ENCODE results near the genes LRCH2, LUZP4 and PLS3.

GRCh38 chrX:112818767-112819049 lies 21.9 kb downstream of the AMOT start:
- PRO-cap, 3 experiments: no peak in any of the 3 experiments
- RRBS: no CpG with 5 or more reads among the region's 4 CpGs

DNA sequence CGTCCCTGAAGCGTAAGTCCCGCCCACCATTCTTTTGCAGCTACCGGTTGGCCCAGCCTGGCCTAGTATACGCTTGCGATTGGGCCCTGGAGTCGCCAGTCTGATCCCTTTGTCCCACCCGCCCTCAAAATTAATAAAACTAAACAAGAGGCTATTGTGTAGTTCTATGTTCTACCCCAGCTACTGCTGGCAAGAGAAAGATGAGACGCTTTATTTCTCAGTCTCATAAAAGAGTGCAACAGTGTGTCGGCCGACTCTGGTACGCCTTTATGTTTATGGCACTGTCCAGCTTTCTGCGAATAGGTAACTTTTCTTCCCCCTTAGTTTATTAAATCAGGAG lies 905 bp upstream of the AMOT start:
- PRO-cap, 3 experiments: peak in 1 of 3 experiments; most common plus-strand start position 220 of the sequence (in 1)
- RRBS: 7% methylated on average over 4 of the region's 13 CpGs

DNA sequence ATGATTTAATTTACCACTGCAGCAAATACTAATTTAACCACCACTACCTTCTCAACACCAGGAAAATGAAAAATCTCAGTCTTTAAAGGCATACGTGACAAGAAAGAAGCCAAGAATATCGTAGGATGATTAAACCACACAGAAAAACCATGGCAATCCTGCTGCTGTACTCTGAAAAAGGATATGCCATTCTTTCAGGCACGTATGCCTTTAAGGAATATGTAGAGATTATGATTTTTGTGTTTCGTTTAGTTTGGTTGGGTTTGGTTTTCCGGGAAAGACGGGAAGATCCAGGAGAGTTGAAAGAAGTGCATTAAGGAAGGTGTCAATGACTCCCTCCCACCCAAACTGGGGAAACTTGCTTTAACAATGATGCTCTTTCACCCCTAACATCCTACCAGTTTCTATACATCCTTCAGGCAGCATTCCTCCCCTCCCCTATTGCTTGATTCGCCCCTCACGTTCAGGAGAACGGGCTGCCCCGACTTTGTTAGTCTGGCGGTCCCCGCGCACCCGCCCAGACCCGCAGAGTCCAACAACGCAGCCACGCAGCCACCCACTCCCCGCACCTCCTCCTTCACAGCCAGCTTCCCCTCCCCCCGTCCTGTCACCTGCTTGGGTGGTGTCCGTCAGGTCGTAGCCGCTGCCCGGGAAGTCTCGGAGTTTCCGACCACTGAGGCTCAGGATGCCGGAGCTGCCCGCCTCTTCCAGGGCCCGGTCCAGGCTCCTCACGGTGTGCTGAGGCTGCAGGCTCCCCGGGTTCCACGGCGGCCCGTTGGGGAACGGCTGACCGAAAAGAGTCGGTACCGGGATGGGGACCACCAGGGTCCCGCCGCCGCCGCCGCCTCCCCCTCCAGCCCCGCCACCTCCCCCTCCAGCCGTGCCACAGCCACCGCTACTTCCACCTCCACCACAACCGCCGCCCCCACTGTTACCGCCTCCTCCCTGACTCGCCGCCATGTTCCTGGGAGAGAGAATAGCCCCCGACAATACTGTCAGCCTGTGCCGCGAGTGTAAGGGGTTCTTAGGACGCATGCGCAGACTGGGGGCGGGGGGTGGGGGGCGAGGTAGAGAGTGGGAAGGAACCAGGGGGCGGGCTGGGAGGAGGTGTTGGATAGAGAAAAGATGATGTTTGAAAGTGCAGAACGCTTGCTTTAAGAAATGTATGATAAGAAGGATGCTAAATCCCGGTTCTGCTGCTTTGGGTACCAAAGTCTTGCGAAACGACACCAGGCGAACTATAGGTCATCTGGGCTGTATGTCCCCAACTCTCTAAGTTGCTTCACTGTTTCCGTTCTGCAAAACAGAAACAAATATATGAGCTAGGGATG lies at the start of gene LRCH2:
Gene LRCH2 (minus strand): TSS at position 1,015 of the 1,331 bp plus-strand sequence.
- PRO-cap, 3 experiments: peak in 1 of 3 experiments; most common minus-strand start position 966 of the sequence (in 1)
- RRBS: 18% methylated on average over 13 of the region's 64 CpGs

DNA sequence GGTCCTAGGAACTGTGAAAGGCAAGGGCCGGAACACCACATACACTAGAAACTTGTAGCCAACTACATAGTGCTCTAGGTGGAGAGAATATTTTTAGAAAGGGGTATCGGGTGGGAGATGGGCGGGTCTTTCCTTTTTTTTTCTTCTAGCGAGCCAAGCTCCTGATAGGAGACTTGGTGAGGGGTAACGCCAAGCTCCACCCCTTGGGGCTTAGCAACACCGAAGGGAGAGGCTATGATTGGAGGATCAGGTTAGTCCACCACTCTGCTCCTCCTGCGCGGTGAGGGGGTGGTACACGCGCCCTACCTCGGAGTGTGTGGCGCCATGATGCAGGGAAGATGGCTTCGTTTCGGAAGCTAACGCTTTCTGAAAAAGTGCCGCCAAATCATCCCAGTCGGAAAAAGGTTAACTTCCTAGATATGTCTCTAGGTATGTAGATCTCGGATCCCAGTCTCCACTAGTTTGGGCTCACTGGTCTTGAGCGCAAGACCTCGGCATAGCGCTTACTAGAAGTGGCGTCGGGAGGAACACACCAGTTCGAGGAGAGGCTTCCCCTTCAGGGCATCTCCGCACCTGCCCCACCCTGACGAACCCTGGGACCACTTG lies at the start of gene LUZP4:
Gene LUZP4 (plus strand): TSS at position 294 of the 606 bp plus-strand sequence.
- PRO-cap, 3 experiments: no peak in any of the 3 experiments
- RRBS: no CpG with 5 or more reads among the region's 26 CpGs

DNA sequence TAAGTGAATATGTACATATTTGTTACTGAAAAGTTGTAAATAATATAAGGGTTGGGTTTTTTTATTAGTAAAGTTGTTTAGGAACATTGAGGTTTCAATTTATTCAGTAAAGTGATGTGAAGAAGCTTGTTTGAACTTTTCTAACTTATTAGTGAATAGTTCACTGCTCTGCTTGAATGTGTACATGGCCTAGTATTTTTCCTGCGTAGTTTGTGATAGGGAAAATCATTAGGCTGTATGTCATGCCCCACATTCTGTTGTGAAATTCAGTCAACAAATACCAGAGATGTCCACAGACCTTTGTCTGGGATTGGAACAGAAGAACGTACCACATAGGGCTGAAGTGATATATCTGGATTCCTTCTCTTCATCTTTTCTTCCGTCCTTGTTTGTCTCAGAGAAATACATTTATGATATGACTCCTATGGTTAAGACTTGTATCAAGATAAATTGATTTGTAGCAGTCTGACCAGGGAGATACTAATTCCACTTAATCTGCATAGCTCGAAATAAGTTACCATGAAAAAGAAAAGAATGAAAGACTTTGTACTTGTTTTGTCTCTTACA lies 88.8 kb upstream of the PLS3 start:
- PRO-cap, 3 experiments: no peak in any of the 3 experiments
- RRBS: no CpG with 5 or more reads among the region's 4 CpGs

DNA sequence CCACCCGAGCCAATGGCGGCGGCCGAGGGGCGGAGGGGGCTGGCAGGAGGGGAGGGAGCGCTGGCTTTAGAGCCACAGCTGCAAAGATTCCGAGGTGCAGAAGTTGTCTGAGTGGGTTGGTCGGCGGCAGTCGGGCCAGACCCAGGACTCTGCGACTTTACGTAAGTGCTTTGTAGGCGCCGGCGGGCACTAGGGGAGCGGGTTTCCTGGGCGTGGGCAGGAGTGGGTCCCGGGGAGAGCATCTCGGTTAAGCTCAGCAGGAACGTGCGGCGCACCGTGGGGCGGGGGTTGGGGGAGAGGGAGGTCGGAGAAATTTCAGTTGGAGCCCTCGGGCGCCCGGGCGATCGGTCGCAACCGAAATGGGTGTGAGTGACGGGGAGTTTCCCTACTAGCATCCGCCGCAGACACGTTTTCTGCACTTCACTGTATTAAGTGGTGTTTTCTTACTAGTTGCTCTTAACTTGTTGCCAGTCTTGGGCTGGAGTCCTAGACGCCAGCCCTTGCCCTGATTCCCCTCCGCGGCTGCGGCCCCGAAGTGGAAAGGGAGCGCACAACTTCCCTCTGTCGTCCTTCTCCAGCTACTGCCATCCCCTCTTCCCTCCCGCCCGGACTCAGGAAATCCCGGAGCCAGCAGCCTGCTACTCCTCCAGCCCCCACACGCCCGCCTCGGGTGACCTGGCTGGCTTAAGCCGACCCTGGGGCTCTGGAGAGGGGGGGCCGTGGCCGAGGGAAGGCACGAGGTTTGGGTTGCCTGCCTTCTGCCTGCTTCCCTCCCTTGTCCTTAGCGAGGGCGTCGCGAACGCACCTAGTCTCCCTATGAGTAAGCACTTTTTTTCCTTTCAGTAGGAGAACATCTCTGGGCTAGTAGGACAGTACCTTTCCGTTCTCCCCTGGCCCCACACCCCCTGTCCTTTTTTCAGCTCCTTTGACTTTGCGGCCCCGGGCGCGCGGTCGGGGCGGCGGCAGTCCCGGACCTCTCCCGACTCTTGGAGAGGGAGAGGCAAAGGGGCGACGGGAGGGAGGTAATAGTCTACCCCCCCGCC lies at the start of gene PLS3:
Gene PLS3 (plus strand): TSS at position 75 of the 1,043 bp plus-strand sequence.
- PRO-cap, 3 experiments: peak in 3 of 3 experiments; most common plus-strand start position 97 of the sequence (in 3); most common minus-strand start position 139 of the sequence (in 1)
- RRBS: 5% methylated on average over 11 of the region's 72 CpGs

DNA sequence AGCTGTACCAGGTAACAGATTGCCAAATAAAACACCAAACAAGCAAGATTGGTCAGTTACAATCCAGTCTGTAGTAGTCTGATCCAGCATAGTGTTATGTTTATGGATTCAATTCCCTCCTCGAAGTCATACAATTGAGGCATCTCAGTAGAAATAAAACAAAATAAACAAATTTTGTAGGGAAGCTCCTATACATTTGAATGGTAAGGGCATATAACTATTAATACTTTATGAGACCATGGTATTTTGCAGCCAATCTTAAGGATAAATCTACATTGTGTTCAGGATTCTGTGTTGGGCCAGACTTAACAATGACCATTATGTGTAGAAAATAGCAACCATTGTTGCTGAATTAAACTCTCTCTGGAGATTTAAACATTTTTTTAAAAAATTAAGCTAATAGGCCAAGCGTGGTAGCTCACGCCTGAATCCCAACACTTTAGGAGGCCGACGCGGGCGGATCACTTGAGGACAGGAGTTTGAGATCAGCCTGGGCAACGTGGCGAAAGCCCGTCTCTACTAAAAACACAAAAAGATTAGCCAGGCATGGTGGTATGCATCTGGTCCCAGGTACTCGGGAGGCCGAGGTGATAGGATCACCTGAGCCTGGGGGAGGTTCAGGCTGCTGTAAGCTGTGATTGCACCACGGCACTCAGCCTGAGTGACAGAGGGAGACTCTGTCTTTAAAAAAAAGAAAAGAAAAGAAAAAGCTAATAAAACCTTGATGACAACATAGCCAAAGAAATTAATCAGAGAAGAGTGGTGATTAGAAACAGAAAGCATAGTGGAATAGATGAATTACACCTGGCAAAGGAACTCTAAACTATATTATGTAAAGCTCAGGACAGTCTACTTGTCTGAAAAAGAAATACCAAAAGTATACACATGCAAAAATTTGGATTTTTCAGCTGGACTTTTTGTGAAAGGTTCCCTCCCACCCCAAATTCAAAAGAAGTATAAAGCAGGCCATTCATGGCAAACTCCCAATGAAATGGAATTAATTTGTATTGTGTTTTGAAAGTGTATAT lies 21.7 kb downstream of the PLS3 start:
- PRO-cap, 3 experiments: no peak in any of the 3 experiments
- RRBS: no CpG with 5 or more reads among the region's 13 CpGs

GRCh38 chrX:115725427-115726064 lies 164.6 kb downstream of the PLS3 start:
- PRO-cap, 3 experiments: peak in 1 of 3 experiments; most common minus-strand start chrX:115725660 (in 1)
- RRBS: no CpG with 5 or more reads among the region's 38 CpGs

- PRO-cap, 3 experiments: no peak in any of the 3 experiments
- RRBS: no CpG with 5 or more reads among the region's 7 CpGs
Measured at GRCh38 chrX:115892665-115893197, 277.8 kb upstream of the AGTR2 start.

GRCh38 chrX:115899400-115900398 lies 270.8 kb upstream of the AGTR2 start:
- PRO-cap, 3 experiments: no peak in any of the 3 experiments
- RRBS: no CpG with 5 or more reads among the region's 19 CpGs

DNA sequence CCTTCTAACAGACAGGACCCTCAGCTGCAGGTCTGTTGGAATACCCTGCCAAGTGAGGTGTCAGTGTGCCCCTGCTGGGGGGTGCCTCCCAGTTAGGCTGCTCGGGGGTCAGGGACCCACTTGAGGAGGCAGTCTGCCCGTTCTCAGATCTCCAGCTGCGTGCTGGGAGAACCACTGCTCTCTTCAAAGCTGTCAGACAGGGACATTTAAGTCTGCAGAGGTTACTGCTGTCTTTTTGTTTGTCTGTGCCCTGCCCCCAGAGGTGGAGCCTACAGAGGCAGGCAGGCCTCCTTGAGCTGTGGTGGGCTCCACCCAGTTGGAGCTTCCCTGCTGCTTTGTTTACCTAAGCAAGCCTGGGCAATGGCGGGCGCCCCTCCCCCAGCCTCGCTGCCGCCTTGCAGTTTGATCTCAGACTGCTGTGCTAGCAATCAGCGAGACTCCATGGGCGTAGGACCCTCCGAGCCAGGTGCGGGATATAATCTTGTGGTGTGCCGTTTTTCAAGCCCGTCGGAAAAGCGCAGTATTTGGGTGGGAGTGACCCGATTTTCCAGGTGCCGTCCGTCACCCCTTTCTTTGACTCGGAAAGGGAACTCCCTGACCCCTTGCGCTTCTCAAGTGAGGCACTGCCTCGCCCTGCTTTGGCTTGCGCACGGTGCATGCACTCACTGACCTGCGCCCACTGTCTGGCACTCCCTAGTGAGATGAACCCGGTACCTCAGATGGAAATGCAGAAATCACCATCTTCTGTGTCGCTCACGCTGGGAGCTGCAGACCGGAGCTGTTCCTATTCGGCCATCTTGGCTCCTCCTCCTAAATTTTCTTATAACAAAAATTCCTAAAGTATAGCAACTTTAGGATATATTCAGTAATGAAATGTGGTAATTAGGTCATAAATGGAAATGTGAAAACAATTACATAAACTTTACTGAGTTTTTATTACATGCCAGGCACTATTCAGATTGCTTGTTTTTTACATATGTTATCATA lies 507.5 kb upstream of the CT83 start:
- PRO-cap, 3 experiments: no peak in any of the 3 experiments
- RRBS: no CpG with 5 or more reads among the region's 29 CpGs

- PRO-cap, 3 experiments: no peak in any of the 3 experiments
- RRBS: no CpG with 5 or more reads among the region's 1 CpG
Measured at GRCh38 chrX:117395374-117395578, 721.3 kb downstream of the KLHL13 start.

DNA sequence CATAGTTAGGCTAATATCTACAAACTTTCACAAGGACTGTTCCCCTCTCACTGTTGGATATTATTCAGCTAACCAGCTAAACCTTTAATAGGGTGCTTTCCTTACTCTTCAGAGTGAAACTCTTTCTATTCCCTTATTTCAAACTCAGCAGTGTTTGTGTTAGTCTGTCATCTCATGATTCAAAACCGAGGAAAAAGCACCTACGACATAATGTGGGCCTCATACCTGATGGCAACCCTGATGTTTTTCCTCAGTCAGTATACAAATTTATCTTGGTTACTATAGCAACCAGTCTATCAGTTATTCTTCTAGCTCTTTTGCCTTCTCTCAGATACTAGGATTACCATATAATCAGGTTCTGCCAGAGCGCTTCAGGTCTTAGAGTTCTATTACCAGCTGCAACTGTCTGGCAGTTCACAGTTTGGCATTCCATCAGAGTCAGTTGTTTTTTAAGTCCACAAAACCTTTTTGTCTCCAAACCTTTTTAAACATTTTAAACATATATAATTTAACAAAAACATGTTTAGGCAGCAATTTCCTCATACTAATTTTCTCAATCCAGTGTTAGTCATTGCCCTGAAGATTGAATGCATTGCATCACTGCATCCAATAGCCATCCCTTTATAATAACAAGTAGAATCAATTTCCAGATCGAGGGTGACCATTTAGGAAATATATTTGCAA lies 7.3 kb downstream of the WDR44 start:
- PRO-cap, 3 experiments: no peak in any of the 3 experiments
- RRBS: no CpG with 5 or more reads among the region's 4 CpGs

DNA sequence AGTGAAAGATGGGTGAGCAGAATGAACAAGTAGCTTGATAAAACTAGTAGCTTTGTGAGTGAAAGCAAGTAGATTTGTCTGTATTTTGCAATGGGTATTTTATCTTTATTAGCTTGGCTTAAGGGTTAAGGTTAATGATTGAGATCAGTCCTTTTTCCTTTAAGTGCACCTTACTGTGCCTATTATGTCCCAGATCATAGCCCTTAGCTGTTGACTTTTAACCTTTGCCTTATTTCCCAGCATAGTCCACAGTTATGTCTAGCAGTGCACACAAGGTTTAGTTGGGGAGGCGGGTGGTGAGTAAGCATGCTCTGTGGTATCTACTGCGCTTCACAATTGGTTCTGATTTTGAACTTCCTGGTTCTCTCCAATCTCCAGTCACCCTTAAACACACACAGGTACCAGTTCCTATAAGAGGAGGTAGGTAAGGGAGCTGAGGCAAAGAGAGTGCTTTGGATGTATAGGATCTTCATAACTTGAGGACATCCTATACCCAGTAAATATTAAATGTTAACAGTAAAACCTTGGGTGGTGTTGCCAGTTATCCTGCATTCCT lies 9.6 kb downstream of the WDR44 start:
- PRO-cap, 3 experiments: no peak in any of the 3 experiments
- RRBS: no CpG with 5 or more reads among the region's 2 CpGs

- PRO-cap, 3 experiments: no peak in any of the 3 experiments
- RRBS: no CpG with 5 or more reads among the region's 5 CpGs
Measured at GRCh38 chrX:118392571-118393170, 46.8 kb downstream of the WDR44 start.

DNA sequence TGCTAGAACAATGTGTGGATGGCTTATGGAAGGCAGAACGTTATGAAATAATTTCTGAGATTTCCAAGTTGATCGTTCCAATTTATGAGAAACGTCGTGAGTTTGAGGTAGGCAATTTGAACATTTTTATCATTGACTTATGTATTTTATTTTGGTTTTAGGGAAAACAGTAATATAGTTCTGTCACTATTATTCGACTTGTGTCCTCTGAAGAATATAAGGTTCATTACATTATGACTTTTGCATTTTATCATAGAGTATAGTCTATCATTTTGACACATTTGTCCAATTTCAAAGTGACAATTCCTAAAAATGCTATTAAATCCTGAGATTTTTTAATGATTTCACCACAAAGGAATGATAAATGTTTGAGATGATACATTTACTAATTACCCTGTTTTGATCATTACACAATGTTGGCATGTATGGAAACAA lies 56.4 kb upstream of the IL13RA1 start:
- PRO-cap, 3 experiments: no peak in any of the 3 experiments
- RRBS: no CpG with 5 or more reads among the region's 5 CpGs

DNA sequence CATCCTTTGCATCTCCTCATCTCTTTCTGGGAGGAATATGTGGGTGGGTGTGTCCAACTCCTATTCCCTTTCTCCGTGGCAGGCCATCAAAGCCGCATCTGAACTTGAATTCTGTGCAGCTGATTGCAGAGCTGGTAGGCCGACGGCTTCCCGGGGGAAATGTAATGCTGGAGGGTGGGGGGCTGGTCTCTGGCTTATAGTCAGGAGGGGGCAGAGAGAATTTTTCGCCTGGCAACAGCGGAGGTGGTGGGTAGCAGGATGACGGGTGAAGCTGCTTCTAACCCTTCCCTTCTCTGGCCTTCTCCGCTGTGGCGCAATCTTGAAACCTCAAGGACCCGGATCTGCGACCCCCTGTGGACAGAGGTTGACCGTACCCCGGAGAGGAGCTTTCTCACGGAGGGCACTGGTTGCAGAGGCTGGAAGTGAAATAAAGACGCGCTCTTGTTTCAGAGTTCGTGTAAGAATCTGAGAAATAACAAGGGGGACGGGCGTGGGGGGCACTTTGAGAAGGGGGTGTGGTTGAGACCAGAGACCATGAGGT lies 703 bp downstream of the ZCCHC12 start:
- PRO-cap, 3 experiments: no peak in any of the 3 experiments
- RRBS: 37% methylated on average over 3 of the region's 20 CpGs

- PRO-cap, 3 experiments: no peak in any of the 3 experiments
- RRBS: no CpG with 5 or more reads among the region's 27 CpGs
Measured at GRCh38 chrX:119441170-119441610, 27.1 kb upstream of the SLC25A5 start.

DNA sequence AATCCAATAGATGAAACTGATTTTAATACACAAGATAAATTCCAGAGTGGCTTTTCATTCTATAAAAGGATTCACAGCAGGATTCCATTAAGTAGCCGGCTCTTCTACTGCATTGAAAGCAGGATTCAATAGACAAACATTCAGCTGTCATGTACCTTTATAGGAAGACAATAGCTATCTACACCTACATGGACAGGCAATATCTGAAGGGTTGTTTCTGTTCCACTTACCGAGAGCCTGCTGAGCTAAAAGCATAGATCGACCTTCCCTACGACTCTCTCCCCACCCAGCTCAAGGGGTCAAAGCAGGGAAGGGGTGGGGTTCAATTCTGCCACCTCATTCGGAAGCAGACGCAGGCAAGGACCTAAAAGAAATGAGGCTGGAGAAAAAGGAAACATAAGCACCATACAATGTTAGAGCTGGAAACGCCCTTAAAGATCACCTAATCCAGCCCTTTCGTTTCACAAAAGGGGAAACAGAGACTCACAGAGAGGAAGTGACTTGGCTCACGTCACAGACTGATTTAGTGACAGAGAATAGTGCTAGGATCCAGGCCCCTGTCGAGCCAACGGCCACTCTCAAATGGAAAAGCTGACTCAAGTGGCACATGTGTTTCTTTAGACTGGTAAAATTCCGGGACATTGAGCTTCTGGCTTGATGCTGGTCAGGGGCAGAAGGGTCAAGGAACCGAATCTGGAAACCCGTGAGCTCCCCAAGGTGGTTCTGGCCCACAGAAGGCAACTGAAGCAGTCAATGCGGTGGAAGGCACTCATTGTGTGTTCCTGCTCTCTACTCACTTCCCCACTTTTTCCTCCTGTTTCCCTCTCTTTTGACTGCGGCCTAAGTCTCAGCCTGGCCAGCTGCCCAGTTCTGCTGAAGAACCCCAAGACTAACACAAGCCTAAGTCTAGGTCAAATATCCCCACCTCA lies 7.6 kb downstream of the SEPTIN6 start:
- PRO-cap, 3 experiments: peak in 1 of 3 experiments; most common plus-strand start position 644 of the sequence (in 1); most common minus-strand start position 361 of the sequence (in 1)
- RRBS: no CpG with 5 or more reads among the region's 16 CpGs

DNA sequence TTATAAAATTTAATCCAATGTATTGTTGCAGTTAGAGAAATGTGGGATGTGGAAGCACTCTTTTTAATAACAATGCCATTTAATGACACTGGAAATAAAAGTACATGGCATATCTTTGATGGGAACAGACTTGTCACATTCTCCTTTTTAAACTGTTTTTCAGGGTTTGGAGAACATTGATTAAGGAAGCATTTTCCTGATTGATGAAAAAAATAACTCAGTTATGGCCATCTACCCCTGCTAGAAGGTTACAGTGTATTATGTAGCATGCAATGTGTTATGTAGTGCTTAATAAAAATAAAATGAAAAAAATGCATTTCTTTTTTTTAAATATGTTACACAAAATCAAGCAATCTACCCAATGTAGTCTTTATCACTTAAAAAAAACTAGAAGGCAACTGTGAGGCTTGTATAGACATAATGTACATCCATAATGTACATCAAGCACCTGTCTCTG lies 4.7 kb downstream of the NDUFA1 start:
- PRO-cap, 3 experiments: no peak in any of the 3 experiments